Urinary bladder (tissue), 3 donors: Measurements from ENCODE around the gene GPALPP1.

GRCh38 chr13:44142190-44142953 is 18.7 kb downstream of the SMIM2 start:
- PRO-cap: bidirectional peak, plus-strand start at chr13:44142331, minus-strand start at chr13:44141994
- RAMPAGE, long total RNA: no peak

DNA sequence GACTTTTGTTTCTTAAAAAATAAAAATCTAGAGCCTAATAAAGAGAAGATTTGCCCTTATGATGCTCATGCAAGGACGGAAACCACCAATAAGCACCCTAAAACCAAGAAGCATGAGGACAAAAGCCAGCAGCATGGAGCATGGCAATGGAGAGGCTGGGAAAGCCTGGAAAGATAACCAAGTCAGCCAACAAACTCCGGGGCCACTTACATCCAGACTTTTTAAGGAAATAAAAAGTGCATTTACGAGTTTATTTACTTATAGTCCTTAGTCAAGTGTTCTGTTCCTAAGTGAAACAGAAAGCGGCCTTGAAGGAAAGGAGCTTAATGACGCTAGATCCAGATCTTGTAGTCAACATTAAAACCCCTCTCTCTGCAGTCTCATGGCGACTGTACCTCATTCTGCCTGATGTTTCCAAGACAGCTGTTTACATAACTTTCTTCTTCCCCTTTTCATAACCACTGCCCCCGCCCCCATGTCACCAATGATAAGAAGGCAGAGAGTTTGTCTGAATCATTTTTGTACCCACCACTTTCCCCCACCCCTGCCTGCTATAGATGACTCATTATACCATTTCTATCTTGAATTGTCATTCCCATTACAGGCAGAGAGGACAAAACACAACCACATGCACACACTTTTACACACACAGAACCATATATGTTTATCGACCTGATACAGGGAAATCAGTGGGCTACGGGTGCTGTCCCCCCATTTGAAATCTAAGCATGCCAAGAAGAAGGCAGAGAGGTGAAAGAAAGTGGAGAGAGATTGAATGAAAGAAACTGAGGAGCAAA is 97.9 kb upstream of the SMIM2 start:
- PRO-cap: no peak
- RAMPAGE, long total RNA: no peak

GRCh38 chr13:44352102-44353122 is 21.2 kb upstream of the SERP2 start:
- PRO-cap: no peak
- RAMPAGE, long total RNA: no peak

GRCh38 chr13:44382632-44383097 is 9.0 kb downstream of the SERP2 start:
- PRO-cap: no peak
- RAMPAGE, long total RNA: no peak

GRCh38 chr13:44404007-44404921 is 30.6 kb downstream of the SERP2 start:
- PRO-cap: no peak
- RAMPAGE, long total RNA: no peak

- PRO-cap: bidirectional peak, plus-strand start at chr13:44435451, minus-strand start at chr13:44435225; unidirectional peak, minus-strand start at chr13:44435878
- RAMPAGE, long total RNA: no peak
These were observed 61.7 kb downstream of the SERP2 start for GRCh38 chr13:44434913-44436039.

- PRO-cap: no peak
- RAMPAGE, long total RNA: no peak
These were observed 59.2 kb downstream of the TSC22D1 start for GRCh38 chr13:44516767-44517427.

DNA sequence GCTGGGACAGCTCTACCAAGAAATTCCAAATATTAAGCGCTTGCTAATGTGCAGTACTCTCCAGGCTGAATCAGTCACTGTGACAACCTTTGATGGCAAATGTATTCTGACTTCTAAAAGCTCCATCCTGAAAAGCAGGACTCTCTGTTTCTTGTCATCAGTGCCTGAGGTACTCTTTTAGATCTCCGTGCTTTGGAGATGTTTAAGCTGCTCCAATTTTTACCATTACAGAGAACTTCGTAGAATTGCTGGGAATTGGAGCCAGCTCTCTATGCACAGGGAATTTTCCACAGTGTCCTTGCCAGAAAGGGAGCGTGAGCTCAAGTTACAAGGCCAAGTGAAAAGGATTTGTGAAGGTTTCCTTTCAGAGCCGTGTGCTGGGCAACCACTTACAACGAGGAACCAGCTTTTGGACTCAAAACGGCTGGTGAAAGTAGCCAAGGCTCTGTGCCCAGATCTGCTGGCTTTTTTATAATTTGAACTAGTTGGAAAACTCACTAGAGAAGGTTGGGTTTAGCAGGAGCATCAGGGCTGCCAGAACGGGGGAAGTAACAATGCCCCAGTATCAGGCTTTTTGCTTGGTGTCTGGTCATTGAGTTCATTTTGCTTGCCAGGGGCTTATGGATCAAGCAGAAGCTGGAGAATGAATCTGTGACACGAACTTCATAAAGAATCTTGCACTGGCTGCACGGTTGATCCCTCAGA is 82.5 kb downstream of the NUFIP1 start:
- PRO-cap: no peak
- RAMPAGE, long total RNA: no peak

DNA sequence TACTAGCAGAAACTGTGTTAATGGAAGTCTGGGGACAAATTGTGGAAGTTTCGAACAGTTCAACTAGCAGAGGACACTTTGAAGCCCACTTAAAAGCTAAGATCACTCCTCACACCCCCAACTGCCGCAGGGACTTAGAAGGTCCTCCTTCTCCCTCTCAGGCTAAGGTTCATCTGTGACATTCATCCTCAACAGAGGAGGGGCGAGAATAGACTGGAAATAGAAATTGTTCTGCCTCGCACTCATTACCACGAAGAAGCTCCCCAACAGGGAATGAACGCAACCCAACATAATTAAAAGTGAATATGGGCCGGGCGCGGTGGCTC is 70.4 kb downstream of the NUFIP1 start:
- PRO-cap: no peak
- RAMPAGE, long total RNA: no peak

- PRO-cap: bidirectional peak, plus-strand start at chr13:44989538, minus-strand start at chr13:44989471
- RAMPAGE, long total RNA: start-site peak on the minus strand at chr13:44989443-44989474, 103 and 42 reads in 2 replicates; start-site peak on the plus strand at chr13:44989538-44989597, 1,055 and 202 reads in 2 replicates
These were observed at the start of gene GPALPP1 for GRCh38 chr13:44989066-44989963. Gene GPALPP1 (plus strand): TSS chr13:44989538.

DNA sequence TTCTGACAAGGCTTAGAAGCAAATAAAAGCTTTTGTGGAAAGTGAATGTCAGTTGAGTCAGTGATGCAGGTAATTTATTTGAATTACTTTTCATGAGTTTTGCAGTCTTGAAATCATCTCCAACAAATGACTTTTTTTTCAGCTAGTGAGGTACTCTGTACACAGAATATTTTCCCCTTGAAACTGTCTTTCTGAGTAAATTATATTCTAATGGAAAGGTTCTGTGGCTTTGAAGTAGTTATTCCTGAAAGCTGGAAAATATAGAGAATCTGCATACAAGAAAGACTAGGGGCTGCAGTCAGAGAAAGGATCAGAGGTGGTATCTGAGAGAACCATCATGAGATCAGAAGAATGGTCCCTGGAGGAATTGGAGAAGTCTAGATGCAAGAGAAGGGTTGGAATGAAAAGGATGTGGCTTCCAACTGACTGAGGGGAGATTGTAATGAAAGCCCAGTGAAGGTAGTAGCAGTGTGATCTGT is 30.4 kb downstream of the KCTD4 start:
- PRO-cap: no peak
- RAMPAGE, long total RNA: no peak

DNA sequence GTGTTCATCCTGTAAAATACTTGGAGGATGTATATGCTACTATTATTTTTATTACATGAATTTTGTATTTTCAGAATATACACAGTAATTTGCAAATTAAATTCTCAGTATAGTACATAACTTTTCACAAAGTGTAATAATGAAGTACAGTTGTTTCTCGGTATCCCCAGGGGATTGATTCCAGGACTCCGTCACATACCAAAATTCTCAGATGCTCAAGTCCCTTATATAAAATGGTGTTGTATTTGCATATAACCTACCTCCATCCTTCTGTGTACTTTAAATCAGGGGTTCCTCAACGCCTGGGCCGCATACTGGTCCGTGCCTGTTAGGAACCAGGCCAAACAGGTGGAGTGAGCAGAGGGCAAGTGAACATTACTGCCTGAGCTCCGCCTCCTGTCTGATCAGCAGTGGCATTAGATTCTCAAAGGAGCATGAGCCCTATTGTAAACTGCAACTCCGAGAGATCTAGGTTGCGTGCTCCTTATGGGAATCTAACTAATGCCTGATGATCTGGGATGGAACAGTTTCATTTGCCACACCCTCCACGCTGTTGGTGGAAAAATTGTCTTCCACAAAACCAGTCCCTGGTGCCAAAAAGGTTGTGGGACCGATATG is 42.2 kb upstream of the KCTD4 start:
- PRO-cap: no peak
- RAMPAGE, long total RNA: no peak

DNA sequence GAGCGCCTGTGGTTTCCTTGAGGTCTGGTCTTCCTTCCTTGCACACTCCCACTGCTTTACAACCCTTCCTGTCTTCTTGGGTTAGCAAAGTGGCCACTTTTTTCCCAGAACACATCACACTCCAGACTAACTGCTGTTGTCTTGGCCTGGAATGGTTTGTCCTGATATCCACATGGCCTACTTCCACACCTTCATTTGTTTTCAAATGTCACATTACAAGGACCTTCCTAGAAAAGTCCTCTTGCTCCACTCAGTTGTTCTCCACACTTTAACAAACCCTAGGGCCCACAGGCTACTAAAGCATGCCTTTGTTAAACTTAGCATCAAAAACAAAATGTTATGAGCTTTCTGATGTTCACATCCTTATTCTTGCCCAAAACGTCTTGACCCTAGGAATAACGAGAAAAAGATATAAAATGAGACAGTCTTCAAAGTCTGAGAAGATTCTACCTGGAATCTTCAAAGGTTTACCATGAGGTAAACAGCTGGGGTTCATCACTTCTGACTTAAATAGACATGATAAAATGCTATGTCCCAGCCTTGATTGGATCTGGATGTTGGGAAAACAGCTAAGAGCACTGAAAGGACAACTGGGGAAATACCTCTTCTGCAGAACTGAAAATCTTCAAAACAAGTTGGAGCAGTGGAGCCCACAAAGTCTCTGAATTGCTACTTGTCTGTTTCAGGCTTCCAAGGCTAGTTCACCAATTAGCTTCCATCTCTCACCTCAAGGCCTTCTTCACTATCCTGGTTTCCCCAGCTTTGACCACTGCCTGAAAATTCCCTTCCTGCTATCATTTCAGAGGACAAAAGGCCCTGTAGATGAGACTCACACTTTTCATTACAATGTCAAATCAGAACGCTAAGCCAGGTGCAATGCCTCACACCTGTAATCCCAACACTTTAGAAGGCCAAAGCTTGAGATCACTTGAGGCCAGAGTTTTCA is 5.9 kb downstream of the TPT1 start:
- PRO-cap: no peak
- RAMPAGE, long total RNA: no peak

- PRO-cap: no peak
- RAMPAGE, long total RNA: no peak
These were observed 1.6 kb downstream of the TPT1 start for GRCh38 chr13:45339378-45339703.

DNA sequence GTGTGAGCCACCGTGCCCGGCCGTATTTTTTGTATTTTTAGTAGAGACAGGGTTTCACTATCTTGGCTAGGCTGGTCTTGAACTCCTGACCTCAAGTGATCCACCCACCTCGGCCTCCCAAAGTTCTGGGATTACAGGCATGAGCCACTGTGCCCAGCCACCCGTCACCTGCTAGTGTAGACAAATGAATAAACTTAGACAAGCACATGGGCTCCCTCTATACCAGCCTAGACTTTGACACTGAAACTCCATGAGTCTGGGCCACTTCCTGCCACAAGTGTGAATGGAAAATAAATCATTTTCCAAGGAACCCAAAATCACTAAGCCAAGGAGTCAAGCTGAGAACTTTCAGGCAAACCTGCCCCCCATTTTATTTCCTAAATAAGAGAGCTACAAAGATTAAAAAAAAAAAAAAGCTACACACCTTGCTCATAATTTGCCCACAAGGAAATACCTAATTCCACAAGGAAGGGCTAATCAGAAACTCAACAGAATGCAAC is 27.1 kb upstream of the TPT1 start:
- PRO-cap: no peak
- RAMPAGE, long total RNA: no peak

DNA sequence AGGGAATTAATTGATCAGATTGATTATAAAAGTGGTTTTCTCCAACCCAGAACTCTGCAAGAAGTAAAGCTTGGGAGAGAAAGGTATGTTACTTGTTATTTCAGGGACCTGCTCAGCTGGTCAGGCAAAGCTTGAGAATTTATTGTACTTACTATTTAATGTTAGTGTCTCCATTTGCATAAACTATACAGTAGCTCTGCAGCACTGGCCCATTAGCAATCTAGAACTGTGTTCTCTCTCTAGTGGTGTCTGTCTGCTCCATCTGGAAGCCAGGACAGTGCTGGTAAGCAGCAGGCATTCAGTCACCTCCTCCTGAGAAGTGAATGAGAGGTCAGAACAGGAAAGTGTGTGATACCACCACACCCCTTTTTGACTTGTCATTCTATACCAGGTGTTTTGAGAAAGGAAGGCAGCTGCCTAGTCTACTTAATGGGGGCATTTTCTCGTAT is 3.8 kb downstream of the COG3 start:
- PRO-cap: no peak
- RAMPAGE, long total RNA: no peak

GRCh38 chr13:45933335-45933832 is 81.8 kb upstream of the SIAH3 start:
- PRO-cap: no peak
- RAMPAGE, long total RNA: no peak

GRCh38 chr13:45985175-45985868 is 67.2 kb downstream of the ZC3H13 start:
- PRO-cap: no peak
- RAMPAGE, long total RNA: no peak

DNA sequence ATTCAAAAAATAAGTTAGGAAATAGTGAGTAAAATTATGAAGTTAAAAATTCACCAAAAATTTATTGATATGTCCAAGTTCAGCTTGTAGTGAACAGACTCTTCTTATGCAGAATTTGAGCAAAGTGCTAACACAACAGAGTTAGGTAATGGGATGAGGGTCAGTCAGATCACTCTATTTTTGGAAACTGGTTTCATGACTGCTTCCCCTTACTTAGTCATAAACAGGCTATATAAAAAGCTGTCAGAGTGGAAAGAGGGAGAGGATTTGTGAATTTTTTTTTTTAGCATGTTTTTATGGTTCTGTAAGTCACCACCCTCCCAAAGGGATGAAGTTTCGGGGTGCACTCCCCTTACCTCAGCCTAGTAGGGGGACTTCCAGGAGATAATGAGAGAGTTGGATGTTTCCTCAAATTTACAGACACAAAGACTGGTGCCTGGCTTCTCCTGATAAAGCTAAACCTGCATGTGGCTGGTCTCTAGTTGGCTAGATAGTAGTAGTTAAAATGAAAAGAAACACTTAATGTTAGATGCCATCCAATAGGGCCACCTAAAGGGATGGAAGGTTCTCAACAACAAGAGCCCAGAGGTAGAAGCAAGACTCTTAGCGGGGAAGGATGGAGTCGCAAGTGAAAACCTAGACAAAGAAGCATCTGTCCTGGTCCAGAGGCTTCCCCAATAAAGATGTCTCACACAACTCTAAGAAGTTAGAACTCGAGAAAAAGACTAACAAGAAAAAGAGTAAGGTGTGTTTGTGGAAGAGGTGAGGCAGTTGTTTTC is 4.4 kb downstream of the CPB2 start:
- PRO-cap: no peak
- RAMPAGE, long total RNA: no peak

GRCh38 chr13:46149143-46149857 is 32.7 kb downstream of the LCP1 start:
- PRO-cap: no peak
- RAMPAGE, long total RNA: no peak